ENCODE results near the gene FNDC3A.

GRCh38 chr13:48304351-48305191 is 1.0 kb downstream of the RB1 start:
- PRO-cap: bidirectional peak, plus-strand start at chr13:48304519, minus-strand start at chr13:48304213; bidirectional peak, plus-strand start at chr13:48304583, minus-strand start at chr13:48304635

- PRO-cap: no peak
These were observed 7.7 kb downstream of the LPAR6 start for GRCh38 chr13:48405271-48405628.

DNA sequence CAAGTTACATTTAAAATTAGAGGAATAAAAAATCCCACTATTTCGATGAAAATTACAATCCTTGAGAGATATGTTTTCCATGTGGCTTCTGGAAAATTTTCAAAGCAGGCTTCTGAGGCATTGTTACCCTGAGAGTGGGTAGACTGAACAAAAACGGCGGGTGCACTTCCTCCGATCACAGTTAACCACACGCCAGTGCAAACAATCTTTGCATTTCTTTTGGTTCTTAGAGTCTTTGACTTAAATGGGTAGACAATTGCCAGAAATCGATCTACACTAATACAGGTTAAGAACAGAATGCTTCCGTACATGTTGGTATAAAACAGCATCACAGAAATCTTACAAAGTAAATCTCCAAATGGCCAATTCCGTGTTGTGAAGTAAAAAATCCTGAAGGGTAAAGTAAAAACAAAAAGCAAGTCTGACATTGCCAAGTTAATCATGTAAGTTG is 1.1 kb downstream of the LPAR6 start:
- PRO-cap: bidirectional peak, plus-strand start at position 178 of the sequence, minus-strand start at position 136 of the sequence; unidirectional peak, plus-strand start at position 178 of the sequence

- PRO-cap: no peak
These were observed 685 bp downstream of the LPAR6 start for GRCh38 chr13:48412267-48412589.

- PRO-cap: no peak
These were observed 4.6 kb upstream of the LPAR6 start for GRCh38 chr13:48417398-48418083.

- PRO-cap: no peak
These were observed 9.8 kb upstream of the RCBTB2 start for GRCh38 chr13:48542505-48543338.

DNA sequence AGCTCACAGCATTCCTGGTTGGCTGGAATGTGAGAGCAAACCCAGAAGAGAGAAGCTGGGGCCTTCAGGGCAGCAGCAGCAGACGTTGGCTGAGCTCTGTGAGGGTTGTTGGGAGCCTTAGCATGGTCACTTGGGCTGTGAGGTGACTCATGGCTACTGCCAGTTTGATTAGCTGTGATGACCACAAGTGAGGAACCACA is 80.1 kb downstream of the CYSLTR2 start:
- PRO-cap: no peak

GRCh38 chr13:48975424-48976465 is at the start of gene FNDC3A:
TSS of gene FNDC3A (plus strand) at chr13:48975912.
- PRO-cap: bidirectional peak, plus-strand start at chr13:48975720, minus-strand start at chr13:48976163

DNA sequence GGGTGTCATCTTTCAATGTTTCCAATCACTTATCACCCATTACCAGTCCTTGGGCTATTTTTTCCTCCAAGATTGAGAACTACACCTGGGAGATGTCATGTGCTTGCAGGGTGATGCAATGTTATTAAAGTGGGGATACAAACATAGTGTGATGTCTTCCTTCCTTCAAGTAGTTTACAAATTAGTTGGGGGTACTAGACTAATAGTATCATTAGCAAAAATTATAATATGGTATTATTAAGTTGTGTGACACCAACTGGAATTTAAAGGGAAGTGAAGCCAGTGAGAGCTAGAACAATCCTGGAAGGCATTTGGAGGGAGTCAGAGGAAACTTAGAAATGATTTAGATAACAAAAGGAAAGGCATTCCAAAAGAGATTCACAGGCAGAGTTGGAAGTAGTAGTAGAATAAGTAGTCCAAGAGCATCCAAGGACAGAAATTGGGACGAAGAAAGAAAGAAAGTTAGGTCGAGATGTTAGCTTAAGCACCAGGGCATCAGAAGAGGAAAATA is 3.4 kb downstream of the FNDC3A start:
- PRO-cap: no peak

DNA sequence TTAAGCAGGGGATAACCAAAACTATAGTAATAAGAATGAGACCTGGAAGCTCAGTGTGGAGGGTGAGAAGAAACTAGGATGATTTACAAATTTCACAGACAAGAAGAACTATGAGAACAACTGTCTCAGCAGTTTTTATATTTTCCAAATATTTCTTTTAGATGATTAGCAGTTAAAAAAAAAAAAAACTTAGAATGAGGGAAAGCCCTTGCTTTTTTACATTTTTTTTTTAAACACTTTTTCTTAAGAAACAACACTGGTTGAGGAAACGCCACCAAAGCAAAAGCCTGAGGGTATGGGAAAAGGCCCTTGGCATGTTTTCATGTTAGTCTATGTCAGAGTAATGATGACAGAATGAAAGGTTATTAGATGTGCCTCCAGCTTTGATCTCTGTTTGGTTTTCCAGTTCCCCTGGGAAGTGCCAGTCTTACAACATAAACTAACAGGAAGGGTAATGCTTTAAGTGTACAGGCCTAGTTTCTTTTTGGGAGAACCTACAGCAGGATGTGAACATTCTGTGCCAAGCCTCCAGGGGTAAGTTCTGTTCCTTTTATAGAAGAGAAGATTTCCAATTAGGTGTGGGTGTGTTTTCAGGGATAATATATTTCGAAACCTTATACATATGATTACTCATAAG is 121.5 kb downstream of the FNDC3A start:
- PRO-cap: no peak

- PRO-cap: no peak
These were observed 53.4 kb downstream of the CDADC1 start for GRCh38 chr13:49301109-49301617.

- PRO-cap: bidirectional peak, plus-strand start at chr13:49314174, minus-strand start at chr13:49313990
These were observed 66.2 kb downstream of the CDADC1 start for GRCh38 chr13:49313847-49314402.

- PRO-cap: no peak
These were observed 87.6 kb downstream of the CAB39L start for GRCh38 chr13:49356208-49356764.

DNA sequence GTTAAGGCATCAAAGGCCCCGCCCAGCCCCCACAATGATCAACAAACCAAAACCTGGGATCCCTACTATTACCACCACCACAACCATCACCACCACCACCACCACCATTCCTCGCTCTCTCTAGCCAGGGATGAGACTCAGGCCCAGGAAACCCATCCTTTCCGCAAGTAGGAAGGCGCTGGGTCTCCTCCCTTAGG is 296 bp downstream of the CAB39L start:
- PRO-cap: no peak

GRCh38 chr13:49454765-49454964 is 10.6 kb downstream of the SETDB2 start:
- PRO-cap: no peak

DNA sequence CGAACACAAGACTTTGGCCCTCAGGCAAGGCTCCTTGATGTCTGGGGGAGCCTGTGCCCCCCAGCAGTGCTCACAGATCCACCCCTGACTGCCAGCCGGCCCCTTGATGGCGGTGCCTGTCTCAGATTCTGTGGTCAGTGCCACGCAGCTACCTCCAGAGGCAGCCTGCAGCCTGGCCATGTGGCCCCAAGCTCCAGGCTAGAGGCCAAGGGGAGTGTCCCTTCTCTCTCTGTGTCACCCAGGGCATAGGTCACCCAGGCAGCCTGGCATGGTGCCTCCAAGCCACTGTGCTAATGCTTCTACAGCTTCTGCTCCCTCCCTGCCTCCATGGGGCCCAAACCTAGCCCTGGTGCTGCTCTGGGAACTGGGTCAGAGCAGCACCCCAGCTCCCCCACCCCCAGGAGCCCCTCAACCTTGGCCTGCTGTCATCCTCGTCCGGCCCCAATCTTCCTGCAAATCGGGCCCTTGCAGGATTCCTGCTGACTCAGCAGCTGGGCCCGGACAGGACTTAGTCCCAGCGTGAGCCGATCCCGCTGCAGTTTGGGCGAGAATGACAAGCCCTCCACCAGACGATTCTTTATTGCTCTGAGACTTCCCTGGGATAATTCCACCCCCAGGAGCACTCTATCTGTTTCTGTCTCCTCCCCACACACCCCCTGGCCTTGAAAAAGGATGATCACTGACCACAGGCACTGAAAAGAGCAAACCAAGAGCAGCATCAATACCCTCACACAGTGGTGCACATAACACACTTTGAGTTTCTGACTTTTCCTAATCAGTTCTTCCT is 2.7 kb upstream of the ARL11 start:
- PRO-cap: no peak

- PRO-cap: no peak
These were observed 4.5 kb downstream of the EBPL start for GRCh38 chr13:49686534-49687339.

DNA sequence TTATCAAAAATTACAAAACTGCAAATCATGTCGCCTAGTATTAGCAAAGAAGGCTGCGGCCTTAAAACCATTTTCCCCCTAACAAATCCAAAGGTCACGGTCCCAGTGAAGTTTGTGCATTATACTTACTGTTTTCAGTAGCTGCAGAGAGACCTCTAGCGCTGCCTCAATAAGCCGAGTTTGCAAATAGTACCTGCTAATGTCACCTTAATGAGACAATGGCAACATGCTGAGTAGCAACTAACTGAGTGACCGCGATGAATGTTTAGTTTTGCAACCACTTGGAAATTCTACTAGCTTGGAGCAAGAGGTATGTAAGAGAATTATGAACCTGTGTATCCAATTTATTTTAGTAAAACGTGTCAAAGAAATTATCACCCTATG is 1.2 kb downstream of the KPNA3 start:
- PRO-cap: no peak

GRCh38 chr13:49792918-49793109 is 332 bp upstream of the KPNA3 start:
- PRO-cap: bidirectional peak, plus-strand start at chr13:49793188, minus-strand start at chr13:49793041

DNA sequence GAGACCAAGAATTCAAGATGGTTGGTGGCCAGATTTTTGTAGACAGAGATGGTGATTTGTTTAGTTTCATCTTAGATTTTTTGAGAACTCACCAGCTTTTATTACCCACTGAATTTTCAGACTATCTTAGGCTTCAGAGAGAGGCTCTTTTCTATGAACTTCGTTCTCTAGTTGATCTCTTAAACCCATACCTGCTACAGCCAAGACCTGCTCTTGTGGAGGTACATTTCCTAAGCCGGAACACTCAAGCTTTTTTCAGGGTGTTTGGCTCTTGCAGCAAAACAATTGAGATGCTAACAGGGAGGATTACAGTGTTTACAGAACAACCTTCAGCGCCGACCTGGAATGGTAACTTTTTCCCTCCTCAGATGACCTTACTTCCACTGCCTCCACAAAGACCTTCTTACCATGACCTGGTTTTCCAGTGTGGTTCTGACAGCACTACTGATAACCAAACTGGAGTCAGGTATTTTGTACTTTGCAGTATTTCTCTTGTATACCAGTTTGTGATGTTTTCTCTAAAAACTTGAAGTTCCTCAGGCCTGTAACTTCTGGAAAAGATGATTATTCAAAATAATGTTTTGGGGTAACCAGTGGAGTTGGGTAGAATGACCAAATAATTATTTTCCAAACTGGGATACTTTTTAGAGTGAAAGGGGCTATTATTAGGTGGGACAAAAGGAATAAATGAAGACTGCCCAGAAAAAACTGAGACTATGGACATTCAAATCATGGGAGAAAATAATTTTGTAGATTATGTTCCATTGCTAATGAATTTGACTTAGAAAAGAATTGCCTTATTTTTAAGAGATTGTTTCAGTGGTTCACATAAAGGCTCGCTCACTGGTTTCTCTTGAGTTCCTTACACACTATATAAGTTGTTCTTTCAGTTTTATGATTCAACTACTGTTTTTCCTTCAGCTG is 624 bp downstream of the KCNRG start:
- PRO-cap: no peak

Data from endothelial cell (in vitro differentiated cells).